Heart left ventricle (tissue), 7 donors: Measurements from ENCODE around the genes IL17RA and GGTLC3.

DNA sequence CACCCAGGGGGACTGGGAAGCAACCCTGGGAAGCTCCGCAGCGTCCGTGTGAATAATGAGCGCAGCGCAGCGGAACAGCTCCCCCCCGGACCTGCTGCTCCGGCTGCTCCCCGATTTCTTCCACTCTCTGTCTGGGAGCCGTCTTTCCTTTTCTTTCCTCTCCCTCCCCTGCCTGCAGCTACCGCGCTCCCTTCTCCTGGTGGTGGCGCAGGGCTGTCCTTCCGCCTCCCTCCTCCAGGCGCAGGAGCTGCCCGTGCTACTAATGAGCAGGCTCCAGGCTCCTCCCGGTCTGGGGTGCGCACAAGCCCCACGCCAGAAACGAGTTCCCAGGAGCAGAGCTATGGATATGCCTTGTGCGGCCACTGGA lies 107.3 kb downstream of the XKR3 start:
- PRO-cap, 6 experiments = no peak in any of the 6 experiments
- RAMPAGE, long total RNA, 2 experiments = no peak in any of the 2 experiments
- RRBS = no CpG with 5 or more reads among the region's 21 CpGs

DNA sequence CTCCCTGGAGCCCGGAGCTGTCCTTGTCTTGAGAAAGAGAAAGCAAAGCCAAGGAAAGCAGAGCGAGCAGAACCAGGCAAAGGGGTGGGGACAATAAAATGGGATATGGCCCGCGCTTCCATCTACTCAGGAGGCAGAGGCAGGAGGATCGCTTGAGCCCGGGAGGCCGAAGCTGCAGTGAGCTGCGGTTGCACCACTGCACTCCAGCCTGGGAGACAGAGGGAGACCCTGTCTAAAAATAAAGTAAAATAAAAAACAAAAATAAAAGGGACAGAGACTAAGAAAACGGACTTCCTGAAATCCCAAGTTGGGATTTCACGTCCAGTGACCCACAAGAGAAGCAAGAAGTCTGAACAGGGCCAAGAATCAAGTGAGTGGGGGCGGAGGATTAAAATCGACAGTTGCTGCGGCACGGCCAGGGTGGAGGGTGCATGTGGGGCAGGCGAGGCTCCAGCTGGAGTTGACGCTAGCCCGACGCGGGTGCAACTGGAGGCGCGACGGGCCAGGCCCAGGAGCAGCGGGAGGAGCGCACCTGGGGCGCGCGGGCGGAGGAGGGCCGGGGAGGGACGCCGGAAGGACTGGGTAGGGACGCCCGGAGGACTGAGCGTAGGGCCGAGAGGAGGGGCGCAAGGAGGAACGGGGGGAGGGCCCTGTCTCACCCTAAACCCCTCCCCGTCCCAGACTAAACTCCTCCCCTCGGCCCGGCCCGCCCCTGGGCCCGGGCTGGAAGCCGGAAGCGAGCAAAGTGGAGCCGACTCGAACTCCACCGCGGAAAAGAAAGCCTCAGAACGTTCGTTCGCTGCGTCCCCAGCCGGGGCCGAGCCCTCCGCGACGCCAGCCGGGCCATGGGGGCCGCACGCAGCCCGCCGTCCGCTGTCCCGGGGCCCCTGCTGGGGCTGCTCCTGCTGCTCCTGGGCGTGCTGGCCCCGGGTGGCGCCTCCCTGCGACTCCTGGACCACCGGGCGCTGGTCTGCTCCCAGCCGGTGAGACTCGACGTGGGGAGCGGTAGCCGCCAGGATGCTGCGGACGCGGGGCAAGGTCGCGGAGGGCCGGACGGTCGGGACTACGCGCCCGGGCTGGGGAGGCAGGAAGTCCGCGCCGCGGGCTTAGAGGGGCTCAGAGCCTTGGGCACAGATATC lies at the start of gene IL17RA:
TSS of gene IL17RA (plus strand) at position 754 of the 1,139 bp plus-strand sequence.
- PRO-cap, 6 experiments = peak in 6 of 6 experiments; most common plus-strand start position 715 of the sequence (in 6); most common minus-strand start position 580 of the sequence (in 5)
- RAMPAGE, long total RNA, 2 experiments = no peak in any of the 2 experiments
- RRBS = 2% methylated on average over 36 of the region's 90 CpGs

- PRO-cap, 6 experiments = peak in 1 of 6 experiments; most common plus-strand start chr22:17118096 (in 1); most common minus-strand start chr22:17117903 (in 1)
- RAMPAGE, long total RNA, 2 experiments = no peak in any of the 2 experiments
- RRBS = no CpG with 5 or more reads among the region's 4 CpGs
Measured at GRCh38 chr22:17117843-17118338, 3.3 kb downstream of the TMEM121B start.

DNA sequence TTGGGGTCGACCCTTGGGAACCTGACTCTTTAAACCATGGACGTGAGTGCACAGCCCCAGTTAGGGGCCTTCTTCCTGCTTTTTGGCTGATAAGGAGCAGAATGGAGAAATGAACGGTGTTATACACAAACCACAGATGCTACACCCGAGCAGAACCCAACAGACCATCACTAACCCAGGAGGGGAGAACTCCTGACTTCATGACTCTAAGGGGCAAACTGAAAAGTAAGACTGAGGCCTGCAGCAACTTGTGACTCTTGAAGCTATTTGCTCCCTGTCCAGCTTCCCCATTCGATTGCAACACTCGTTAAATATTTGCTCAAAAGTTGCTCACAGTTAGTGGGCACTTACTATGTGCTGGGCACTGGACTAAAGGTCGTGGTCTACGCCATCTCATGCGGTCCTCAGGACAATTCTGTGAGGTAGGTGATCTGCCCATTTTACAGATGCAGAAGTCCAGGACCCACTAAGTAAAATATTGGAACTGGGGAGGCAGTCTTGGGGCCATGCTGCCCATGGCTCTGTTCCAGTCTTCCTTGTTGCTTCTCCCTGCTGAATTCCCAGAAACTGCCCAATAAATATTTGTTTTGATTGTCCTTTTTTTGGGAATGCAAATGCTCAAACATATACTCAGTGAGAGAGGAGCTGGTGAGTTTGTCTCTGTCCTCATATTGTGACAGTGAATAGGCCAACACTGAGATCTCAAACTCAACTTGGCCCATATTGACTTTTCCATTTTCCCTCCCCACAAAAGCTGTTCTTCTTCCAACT lies 9.6 kb upstream of the ADA2 start:
- PRO-cap, 6 experiments = no peak in any of the 6 experiments
- RAMPAGE, long total RNA, 2 experiments = no peak in any of the 2 experiments
- RRBS = no CpG with 5 or more reads among the region's 9 CpGs

GRCh38 chr22:17637875-17638136 lies 751 bp upstream of the BCL2L13 start:
- PRO-cap, 6 experiments = no peak in any of the 6 experiments
- RAMPAGE, long total RNA, 2 experiments = no peak in any of the 2 experiments
- RRBS = no CpG with 5 or more reads among the region's 4 CpGs

DNA sequence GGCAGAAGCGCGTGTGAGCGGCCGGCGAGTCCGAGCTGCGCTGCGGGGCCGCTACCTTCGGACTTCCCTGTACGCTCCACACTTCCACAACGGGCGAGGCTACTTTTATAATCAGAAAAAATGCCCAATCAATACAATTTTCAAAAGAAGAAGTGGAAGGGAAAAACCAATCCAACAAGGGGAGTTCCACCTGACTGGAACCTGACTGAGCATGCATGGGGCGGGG lies 21.3 kb upstream of the BID start:
- PRO-cap, 6 experiments = no peak in any of the 6 experiments
- RAMPAGE, long total RNA, 2 experiments = no peak in any of the 2 experiments
- RRBS = no CpG with 5 or more reads among the region's 14 CpGs

- PRO-cap, 6 experiments = no peak in any of the 6 experiments
- RAMPAGE, long total RNA, 2 experiments = no peak in any of the 2 experiments
- RRBS = no CpG with 5 or more reads among the region's 13 CpGs
Measured at GRCh38 chr22:17895228-17895839, 121.1 kb upstream of the BID start.

- PRO-cap, 6 experiments = peak in 6 of 6 experiments; most common plus-strand start chr22:17920571 (in 5); most common minus-strand start chr22:17920447 (in 2)
- RAMPAGE, long total RNA, 2 experiments = start-site peak on the minus strand in 1 of 2 experiments, at chr22:17920123-17920361 at its widest, 6 reads per replicate
- RRBS = 3% methylated on average over 6 of the region's 23 CpGs
Measured at GRCh38 chr22:17919970-17921096, 104.0 kb downstream of the MICAL3 start.

- PRO-cap, 6 experiments = no peak in any of the 6 experiments
- RAMPAGE, long total RNA, 2 experiments = no peak in any of the 2 experiments
- RRBS = no CpG with 5 or more reads among the region's 5 CpGs
Measured at GRCh38 chr22:17952277-17952601, 72.1 kb downstream of the MICAL3 start.

- PRO-cap, 6 experiments = peak in 6 of 6 experiments; most common plus-strand start chr22:18001227 (in 6); most common minus-strand start chr22:18001501 (in 5)
- RAMPAGE, long total RNA, 2 experiments = start-site peak on the minus strand in 2 of 2 experiments, at chr22:18001474-18001493 at its widest, 65 to 80 reads per replicate
- RRBS = 2% methylated on average over 51 of the region's 109 CpGs
Measured at GRCh38 chr22:18000959-18002026, 23.1 kb downstream of the MICAL3 start.

- PRO-cap, 6 experiments = peak in 6 of 6 experiments; most common plus-strand start chr22:18023731 (in 6); most common minus-strand start chr22:18023644 (in 5)
- RAMPAGE, long total RNA, 2 experiments = no peak in any of the 2 experiments
- RRBS = 1% methylated on average over 17 of the region's 44 CpGs
Measured at GRCh38 chr22:18023460-18024159, 751 bp downstream of the MICAL3 start.

GRCh38 chr22:18033517-18034063 lies 9.2 kb upstream of the MICAL3 start:
- PRO-cap, 6 experiments = no peak in any of the 6 experiments
- RAMPAGE, long total RNA, 2 experiments = no peak in any of the 2 experiments
- RRBS = no CpG with 5 or more reads among the region's 2 CpGs

DNA sequence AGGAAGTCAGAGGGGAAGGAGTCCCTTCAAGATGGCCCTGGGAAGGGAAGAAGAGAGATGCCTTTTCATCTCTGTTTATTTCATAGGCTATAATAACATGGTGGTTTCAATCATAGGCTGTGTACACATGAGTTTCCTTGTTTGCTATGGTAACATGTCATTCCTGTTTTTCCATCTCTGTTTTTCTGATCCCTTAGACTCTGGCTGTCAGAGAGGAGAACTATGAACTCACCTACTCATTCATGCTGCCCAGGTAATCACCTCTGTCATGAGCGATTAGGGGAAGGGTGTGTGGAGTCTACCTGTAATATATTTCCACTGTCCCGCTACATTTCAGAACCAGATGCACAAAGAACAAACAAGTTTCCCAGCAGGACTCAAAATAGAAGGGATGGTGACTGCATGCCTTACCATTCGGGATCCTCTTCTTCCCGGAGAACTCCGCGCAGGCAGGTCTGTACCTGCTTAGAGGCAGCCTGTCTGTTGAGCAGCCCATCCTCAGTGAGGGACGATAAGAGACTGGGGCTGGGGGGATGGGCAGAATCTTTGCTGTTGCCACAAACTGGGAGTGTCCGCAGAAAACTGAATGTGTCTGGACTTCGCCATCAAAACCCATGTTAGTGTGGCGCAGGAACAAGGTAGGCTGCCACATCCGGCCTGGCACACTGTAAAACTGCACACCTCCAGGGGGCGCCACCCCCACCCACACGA lies 7.1 kb upstream of the PEX26 start:
- PRO-cap, 6 experiments = no peak in any of the 6 experiments
- RAMPAGE, long total RNA, 2 experiments = no peak in any of the 2 experiments
- RRBS = no CpG with 5 or more reads among the region's 13 CpGs

GRCh38 chr22:18077118-18077408 lies 727 bp upstream of the PEX26 start:
- PRO-cap, 6 experiments = no peak in any of the 6 experiments
- RAMPAGE, long total RNA, 2 experiments = no peak in any of the 2 experiments
- RRBS = no CpG with 5 or more reads among the region's 3 CpGs

DNA sequence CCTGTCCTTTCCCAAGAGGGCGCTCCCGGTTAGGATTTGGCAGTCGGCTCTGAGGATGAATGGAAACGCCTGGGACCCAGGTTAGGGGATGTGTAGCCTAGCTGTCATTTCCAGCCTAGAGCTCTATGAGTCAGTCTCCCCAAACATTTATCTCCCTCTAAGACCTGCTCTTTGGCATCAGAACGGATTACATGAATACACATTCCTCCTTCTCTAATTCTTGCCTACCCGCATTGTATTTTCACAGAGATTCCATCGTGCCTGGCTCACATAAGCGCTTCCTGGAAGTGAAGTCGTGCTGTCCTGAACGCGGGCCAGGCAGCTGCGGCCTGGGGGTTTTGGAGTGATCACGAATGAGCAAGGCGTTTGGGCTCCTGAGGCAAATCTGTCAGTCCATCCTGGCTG lies 7.3 kb downstream of the USP18 start:
- PRO-cap, 6 experiments = peak in 2 of 6 experiments; most common plus-strand start position 177 of the sequence (in 2)
- RAMPAGE, long total RNA, 2 experiments = no peak in any of the 2 experiments
- RRBS = no CpG with 5 or more reads among the region's 14 CpGs

- PRO-cap, 6 experiments = no peak in any of the 6 experiments
- RAMPAGE, long total RNA, 2 experiments = no peak in any of the 2 experiments
- RRBS = no CpG with 5 or more reads among the region's 5 CpGs
Measured at GRCh38 chr22:18517940-18518285, at the start of gene GGTLC3. TSS of gene GGTLC3 (minus strand) at chr22:18518161.

GRCh38 chr22:19083113-19083719 lies 39.0 kb downstream of the DGCR2 start:
- PRO-cap, 6 experiments = no peak in any of the 6 experiments
- RAMPAGE, long total RNA, 2 experiments = no peak in any of the 2 experiments
- RRBS = no CpG with 5 or more reads among the region's 10 CpGs

DNA sequence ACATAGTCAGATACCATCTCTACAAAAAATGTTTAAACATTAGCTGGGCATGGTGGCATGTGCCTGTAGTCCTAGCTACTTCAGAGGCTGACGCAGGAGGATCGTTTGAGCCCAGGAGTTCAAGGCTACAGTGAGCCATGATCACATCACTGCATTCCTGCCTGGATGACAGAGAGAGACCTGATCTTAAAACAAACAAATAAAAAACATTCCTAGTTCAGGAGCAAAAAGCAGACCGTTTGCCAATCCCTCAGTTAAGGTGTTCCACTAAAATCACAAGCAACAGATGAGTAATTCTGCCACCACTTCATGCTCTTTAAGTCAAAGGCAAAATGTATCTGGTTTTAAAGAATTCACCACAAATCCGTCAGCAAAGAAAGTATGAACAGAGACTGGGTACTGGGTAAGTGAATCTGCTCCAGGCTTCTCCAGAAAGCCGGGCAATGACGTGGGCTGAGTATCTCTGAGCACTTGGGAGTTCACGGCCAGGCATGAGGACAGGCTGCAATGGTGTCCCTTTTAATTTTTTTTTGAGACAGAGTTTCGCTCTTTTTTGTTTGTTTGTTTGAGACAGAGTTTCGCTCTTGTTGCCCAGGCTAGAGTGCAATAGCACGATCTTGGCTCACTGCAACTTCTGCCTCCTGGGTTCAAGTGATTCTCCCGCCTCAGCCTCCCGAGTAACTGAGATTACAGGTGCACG lies 19.4 kb downstream of the CLTCL1 start:
- PRO-cap, 6 experiments = no peak in any of the 6 experiments
- RAMPAGE, long total RNA, 2 experiments = no peak in any of the 2 experiments
- RRBS = no CpG with 5 or more reads among the region's 13 CpGs

DNA sequence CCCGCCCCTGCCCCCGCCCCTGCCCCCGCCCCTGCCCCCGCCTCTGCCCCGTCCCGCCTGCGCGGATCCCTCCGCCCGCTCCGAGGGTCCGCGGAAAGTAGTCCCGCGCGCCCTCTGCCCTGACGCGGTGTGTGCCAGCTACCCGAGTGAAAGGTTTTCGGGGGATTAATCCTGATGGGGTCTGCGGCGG lies 224 bp upstream of the CLTCL1 start:
- PRO-cap, 6 experiments = peak in 6 of 6 experiments; most common plus-strand start position 70 of the sequence (in 5)
- RAMPAGE, long total RNA, 2 experiments = start-site peak on the plus strand in 1 of 2 experiments, centred at position 78 of the sequence, 15 reads per replicate
- RRBS = no CpG with 5 or more reads among the region's 22 CpGs

DNA sequence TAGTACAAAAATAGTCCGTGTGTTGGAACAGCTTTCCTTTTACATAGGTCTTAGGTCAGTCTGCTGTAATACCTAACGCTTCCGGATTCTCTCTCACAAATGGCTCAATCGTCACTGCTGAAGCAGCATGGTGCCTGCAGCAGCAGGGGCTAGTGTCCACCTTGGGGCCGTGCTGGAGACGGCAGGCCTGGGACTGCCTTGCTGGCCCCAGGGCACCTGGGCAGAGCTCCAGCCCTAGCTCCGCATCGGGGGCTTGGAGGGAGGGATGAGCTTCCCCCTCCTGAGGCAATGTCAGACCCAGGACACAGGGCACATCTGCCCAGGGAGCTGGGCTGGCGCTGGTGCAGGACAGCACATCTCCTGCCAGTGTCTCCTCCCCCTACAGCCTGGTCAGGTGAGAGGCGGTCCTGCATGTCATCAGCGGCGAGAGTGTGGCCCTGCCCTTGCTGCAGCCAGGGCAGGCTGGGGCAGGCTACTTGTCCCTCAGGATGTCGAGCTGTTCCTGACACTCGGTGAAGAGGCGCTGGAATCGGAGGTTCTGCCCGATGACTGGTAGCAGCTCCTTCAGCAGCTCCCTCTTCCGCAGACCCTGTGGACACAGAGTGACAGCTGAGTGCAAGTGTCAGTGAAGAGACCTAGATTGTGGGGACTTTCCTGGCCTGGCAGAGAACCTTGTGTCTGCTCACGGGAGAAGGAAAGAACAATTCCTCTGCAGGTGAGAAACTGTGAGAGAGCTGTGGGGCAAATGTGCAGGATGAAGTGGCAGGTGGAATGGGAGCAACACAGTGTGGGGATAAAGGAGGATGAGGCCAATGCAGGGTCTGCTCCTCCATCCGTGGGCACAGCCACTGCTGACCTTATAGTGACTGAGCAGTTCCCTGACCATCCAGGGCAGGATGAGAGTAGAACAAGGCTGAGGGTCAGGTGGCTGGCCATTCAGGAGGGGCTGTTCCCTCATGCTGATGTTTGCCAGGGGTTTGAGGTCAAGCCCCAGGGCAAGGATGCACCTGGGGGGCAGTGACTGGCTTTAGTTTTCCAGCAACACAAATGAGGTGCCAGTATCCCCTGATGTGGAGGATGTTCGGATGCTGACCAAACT lies 39.8 kb upstream of the CLTCL1 start:
- PRO-cap, 6 experiments = no peak in any of the 6 experiments
- RAMPAGE, long total RNA, 2 experiments = no peak in any of the 2 experiments
- RRBS = no CpG with 5 or more reads among the region's 21 CpGs